ENCODE results near the gene TRPM7.

DNA sequence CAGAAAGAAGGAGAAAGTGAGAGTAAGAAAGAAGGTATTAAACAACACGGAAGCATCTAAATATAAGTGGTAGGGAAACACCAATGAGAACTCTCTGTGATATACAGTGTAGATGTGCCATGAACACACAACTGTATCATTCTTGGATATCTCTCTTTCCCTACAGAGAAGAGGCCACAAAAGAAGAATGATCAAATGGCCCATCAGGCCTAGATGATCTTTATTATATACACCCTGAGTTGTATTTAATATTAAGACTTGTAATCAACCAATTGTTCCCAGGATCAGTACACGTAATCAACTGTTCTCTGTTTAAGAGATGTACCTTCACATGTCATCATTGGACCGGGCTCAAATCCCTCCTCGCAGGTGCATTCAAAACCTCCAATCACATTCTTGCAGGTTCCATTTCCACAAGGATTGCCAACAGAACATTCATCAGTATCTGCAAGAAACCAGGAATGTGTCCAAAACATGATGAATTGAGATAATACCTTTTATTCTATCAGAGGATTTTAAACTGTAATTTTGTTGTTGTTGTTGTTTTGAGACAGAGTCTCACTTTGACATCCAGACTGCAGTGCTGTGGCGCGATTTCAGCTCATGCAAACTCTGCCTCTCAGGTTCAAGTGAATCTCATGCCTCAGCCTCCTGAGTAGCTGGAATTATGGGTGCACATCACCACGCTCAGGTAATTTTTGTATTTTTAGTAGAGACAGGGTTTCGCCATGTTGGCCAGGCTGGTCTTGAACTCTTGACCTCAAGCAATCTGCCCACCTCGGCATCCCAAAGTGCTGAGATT, 103.2 kb downstream of the DUT start:
- PRO-cap: no peak

- PRO-cap: no peak
These were observed 125.3 kb downstream of the DUT start for GRCh38 chr15:48456463-48456997.

GRCh38 chr15:48962734-48963335, 884 bp downstream of the SHC4 start:
- PRO-cap: no peak

DNA sequence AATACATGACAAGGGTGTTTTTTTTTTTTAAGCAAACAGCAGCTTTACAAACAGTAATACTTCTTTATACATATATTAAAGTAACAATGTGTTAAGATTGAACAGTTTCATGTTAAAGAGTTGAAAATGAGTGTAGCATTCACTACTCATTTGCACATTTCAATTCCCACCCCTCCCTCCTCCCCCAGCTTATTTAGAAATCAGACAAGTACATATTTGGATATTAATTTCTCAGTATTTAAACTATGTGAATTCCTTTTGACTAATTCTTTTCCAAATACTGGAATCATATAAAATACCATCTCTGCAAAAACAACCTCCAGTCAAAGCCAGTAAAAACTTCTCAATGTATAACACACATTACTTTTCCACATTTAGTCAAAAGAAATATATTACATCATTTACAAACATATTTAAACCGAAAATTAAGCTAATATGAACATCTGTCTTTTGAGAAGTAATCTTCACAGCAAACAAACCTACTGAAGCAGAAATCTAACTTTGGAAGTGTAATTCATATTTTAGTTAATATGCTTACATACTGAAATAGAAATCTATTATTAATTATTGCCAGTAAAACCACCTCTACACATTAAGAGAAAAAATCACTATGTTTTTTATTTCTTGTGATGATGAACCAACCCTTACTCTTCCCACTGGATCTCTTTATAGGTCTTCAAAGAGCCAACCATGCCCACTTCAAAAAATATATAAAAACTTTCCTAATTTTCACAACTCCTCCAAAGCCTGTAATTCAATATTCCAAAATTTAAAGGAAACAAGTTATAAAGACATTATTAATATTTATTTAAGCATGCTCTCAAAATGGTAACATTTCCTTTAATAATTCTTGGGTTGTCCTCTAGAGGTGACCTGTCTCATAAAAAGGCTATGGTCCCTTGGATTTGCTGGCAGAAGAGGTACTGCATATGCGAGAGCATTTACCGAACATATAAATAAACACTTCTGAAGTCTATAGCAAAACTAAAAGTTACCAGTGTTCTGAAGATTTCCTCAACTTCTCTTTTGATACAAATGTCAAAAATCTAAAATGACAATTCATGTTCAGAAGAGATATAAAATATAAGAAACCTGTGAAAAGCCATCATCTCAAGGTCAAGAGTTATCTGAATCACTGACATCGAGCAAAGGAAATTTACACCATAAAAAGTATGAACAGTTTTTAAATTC, 25.8 kb upstream of the SHC4 start:
- PRO-cap: no peak

DNA sequence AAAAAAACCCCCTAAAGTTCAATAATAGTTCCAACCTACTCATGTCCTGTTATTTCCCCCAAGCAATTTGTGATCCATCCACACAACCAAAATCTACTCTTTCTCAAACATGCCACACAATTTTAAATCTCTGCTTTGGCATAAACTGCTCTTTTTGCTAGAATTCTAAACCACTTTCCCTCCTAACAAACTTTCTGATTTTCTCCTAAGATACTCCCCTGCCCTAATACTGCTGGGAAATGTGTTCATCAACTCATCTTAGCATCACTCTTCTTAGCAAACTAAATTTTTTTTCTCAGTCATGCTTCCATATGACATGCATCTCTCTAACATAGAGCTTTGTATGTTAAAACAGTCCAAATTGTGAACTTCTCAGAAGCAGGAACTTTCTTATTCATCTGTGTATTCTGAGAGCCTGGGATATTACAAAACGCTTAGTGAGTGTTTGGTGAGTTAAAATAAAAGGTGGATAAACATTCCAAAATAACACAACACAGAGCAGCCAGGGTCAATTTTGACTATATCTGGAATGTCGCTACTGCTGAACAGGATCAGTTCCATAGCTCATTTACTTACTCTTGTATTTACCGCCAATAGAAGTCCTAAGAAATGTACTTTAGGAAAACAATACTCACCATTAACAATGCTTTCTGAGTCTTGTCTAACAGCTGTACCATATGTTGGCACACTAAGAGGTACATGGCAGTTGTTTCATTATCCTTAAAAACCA, 6.1 kb downstream of the COPS2 start:
- PRO-cap: no peak

DNA sequence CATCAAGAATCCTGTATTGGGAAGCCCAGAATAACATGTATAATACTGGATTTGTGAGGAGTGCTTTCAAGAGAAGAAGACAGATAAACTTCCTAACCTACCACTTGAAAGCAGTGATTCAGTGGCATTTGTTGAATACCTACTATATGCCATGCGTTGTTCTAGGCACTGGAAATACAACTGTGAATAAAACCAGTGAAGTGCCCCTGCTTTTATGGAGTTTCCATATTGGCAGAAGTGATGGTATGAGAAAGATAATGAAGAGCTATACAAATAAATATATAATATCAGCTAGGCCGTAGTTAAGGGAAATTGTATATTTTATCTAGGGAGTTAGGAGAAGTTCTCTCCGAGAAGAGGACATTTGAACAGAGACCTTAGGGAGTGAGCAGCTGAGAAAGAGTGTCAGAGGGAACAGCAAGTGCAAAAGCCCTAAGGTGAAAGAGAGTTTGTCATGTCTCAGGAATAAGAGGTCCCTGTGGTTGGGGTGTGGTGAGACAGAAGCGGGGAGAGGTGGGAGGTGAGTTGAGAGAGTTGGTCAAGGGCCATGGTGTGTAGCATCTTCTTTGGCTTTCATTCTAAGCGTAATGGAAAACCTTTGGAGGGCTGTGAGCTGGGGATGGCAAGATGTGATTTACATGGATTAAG, 76.8 kb downstream of the GALK2 start:
- PRO-cap: no peak

- PRO-cap: no peak
These were observed 219.1 kb downstream of the ATP8B4 start for GRCh38 chr15:49899987-49900370.

DNA sequence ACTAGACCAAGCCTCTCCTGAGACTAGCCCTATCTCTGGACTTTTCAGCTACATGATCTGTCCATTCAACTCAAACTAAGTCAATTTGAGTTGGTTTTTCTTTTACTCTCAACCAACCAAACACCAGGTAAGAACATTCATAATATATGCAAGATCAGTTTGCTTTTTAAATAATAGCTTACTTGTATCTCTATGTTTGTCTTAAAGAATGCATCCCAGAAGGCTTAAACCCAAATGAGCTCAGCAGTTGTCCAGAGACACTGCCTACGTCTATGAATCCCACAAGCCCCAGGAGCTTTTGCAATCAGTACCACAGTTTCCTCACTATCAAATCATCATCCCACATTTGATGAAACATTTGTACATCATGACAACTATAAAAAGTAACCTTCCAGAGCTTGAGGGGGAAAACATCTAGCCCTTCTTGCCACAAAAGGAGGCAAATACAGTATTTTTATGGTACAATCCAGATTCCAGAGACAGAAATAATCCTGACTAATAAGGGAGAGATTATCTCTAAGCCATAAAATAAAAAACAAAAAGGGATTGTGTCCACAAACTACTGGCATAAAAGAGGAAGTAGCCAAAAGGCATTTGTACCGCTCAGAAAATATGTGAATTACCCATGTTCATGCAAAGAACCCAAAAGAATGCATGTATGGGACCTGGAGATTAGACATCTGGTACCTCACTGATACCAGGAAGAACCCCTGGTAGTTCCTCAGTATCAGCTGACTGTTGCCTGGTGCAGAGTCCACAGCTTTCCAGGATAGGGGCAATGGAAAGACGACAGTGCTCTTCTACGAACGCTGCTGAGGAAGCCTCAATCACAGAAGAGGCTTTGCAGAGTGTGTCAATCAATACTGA, 63.6 kb downstream of the ATP8B4 start:
- PRO-cap: no peak

GRCh38 chr15:50110306-50110626, 8.8 kb downstream of the ATP8B4 start:
- PRO-cap: no peak

GRCh38 chr15:50137272-50137838, 18.3 kb upstream of the ATP8B4 start:
- PRO-cap: no peak

DNA sequence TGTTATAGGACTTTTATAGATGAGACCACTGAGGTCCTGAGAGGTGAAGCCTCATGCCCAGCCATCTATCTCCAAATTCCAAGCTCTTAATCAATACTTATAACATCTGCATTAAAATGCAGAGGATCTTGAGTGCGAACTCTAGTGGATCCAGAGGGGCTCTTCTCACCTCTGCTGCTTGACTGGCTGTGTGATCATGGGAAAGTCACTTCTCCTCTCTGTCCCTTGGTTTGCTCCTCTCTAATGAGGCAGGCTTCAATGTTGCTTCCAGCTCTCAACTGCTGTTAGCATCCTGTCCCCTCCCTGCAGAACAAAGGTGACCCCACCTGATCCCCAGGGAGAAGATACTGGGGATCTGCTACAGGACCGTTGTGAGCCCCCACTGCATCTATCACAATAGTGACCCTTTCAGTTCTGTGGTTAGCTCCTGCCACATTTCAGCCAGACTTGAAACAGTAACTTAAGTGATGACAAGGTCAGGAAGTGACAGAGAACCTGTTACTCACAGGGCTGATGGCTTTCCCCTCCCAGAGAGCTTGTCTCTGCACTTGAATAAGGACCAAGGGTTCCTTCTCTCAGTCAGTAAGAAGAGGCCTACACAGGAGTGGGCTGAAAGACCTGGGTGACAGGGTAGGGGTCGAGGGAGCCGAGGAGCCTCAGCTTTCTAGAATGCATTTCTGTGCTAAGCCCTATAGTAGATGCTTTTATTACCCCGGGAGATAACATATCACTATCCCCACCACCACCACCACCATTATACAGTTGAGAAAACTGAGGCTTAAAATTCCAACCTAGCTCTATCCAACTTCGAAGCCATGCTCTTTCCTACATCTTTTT, 1.4 kb downstream of the SLC27A2 start:
- PRO-cap: no peak

- PRO-cap: no peak
These were observed 41.0 kb downstream of the HDC start for GRCh38 chr15:50224483-50225024.

DNA sequence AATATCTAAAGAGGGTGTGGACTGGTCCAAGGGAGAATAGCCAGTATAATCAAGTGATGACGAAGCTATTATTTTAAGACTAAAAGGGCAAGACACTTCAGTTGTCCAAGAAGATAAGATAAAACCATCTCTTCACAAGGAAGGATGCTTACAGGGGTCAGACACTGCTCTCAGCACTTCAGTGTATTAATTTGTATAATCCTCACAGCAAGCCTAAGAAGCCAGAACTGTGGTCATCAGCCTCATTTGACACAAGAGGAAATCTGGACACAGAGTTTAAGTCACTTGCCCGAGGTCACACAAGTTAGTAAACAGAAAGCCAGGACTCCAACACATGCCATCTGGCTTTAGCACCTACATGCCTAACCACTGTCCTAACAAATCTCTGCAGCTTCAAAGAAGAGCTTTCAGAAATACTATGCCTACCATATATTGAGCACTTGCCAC, 14.6 kb downstream of the HDC start:
- PRO-cap: no peak

DNA sequence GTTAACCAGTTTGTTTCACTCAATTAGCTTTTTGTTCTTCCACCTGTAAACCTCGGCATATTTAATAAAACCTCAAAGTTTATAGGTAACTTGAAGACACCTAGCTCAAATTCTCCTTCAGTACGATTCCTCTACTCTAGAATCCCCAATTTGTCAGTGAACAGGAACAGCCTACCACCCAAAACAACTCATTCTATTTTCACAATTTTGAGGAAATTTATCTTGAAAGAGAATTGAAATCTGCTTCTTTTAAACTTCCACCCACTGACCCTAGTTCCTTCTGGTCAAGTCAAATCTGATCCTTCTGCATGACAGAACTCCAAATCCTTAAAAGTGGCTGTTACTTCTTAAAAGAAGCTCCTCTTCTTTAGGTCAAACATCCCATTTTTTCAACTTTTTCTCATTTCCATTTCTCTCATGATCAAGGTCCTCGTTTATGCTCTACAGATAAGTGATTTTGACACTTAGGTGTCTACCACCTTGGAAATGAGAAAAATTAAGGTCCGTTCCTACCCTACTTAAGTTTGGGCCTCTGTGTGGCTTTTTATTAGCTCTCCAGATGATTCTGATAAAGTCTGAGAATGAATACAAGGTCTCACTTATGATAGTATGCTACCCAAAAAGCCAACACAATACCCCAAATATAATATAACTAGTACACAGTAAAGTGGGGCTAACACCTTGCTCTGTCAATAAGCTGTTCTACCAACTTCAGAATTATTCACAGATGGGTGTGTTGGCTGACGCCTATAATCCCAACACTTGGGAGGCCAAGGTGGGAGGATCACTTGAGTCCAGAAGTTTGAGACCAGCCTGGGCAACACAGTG, 4.2 kb downstream of the GABPB1 start:
- PRO-cap: no peak

DNA sequence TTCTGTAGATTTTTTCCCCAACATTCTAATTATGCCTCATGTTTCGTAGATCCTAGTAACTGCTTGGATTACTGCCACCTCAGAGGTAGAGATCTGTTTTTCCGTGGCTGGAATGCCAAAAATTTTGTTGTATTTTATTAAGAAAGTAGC, 725 bp upstream of the GABPB1 start:
- PRO-cap: no peak

GRCh38 chr15:50686470-50687503, at the start of gene TRPM7:
Gene TRPM7, minus strand, starts transcription at chr15:50686797.
- PRO-cap: bidirectional peak, plus-strand start at chr15:50686905, minus-strand start at chr15:50686746

GRCh38 chr15:51036885-51037979, 57.5 kb downstream of the TNFAIP8L3 start:
- PRO-cap: no peak

GRCh38 chr15:51076107-51076408, 18.6 kb downstream of the TNFAIP8L3 start:
- PRO-cap: no peak

DNA sequence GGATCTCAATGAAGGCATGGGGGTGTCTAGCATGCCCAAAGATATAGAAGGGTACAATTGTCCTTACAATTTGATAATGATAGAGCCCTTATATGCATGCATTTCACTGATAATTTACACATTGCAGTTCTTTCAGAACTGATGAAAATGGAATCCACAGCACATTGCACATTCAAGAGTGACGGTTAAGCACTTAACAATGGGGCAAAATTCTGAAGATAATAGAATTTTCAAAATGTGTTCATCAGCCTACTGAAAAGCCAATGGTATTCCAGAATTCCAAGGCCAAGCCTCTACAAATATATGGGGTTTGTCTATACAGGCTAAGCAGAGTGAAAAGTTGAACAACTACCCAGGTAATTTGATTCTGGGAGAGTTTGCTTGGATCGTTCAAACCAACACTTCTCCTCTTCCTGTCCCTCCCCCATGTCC, 113.6 kb upstream of the TNFAIP8L3 start:
- PRO-cap: unidirectional peak, plus-strand start at position 275 of the sequence

GRCh38 chr15:51766099-51766739, 14.8 kb downstream of the TMOD2 start:
- PRO-cap: no peak